ENCODE data around the gene HHIPL1.

GRCh38 chr14:99644390-99645527 is at the start of gene HHIPL1:
Gene HHIPL1 (plus strand): TSS chr14:99645129.
- PRO-cap, 7 experiments = peak in 6 of 7 experiments; most common plus-strand start chr14:99645270 (in 5); most common minus-strand start chr14:99645305 (in 4)
- RAMPAGE, long total RNA, 2 experiments = no peak in any of the 2 experiments

DNA sequence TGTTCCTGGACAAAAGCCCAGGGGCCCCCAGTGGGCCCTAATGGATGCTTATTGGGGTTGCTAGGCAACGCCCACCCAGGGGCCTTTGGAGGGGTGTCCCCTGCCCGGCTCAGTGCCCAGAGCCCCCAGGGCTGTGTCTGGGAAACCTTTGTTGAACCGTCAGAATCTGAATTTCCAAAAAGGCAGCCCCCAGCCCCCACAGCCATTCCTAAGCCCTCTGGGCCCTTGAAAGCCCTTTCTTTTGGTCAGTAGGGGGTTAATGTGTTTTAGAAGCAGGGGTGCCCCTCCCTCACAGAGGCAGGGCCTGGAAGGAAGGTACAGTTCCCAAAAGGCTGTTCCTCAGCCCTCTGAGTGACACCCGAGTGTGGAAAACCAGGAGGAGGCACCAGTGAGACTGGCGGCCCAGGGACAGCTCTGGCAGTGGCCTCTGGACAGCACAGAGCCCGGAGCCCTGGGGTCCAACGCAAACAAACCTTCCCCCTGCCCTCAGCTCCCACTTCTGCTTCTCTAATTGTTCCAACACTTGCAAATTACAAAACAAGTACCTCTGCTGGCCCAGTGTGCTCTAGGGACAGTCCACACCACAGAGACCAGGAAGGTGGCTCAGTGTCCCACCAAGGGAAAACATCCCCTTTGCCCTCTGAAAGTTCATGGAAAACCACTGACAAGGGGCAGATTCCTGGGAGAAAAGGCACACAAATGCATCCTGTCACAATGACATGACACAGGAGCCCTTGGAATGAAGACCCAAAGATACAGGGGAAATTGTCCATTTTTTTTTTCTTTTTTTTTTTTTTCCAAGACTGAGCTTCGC is 19.4 kb downstream of the HHIPL1 start:
- PRO-cap, 7 experiments = no peak in any of the 7 experiments
- RAMPAGE, long total RNA, 2 experiments = no peak in any of the 2 experiments

DNA sequence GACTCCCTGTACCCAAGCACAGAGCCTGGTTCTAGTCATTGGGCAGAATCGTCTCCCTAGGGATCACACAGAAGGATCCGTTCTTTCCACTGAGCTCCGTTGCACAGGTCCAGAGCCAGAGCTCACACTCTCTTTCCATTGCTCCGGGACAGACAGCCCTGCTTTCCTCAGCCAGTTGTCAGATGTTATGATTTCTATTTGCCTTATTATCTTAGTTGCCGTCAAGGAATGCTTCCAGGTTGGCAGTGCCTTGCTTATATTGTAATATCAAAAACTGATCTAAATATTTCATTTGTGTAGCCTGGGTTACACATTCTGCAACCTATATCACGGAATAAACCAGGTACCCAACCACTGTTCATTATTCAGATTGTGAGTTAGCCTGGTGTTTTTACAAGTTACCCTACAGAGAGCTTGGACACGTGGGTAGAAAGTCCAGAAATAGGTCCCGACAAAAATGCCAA is 17.8 kb upstream of the EVL start:
- PRO-cap, 7 experiments = no peak in any of the 7 experiments
- RAMPAGE, long total RNA, 2 experiments = no peak in any of the 2 experiments

- PRO-cap, 7 experiments = no peak in any of the 7 experiments
- RAMPAGE, long total RNA, 2 experiments = no peak in any of the 2 experiments
Measured at GRCh38 chr14:100065652-100066252, 530 bp downstream of the EVL start.

DNA sequence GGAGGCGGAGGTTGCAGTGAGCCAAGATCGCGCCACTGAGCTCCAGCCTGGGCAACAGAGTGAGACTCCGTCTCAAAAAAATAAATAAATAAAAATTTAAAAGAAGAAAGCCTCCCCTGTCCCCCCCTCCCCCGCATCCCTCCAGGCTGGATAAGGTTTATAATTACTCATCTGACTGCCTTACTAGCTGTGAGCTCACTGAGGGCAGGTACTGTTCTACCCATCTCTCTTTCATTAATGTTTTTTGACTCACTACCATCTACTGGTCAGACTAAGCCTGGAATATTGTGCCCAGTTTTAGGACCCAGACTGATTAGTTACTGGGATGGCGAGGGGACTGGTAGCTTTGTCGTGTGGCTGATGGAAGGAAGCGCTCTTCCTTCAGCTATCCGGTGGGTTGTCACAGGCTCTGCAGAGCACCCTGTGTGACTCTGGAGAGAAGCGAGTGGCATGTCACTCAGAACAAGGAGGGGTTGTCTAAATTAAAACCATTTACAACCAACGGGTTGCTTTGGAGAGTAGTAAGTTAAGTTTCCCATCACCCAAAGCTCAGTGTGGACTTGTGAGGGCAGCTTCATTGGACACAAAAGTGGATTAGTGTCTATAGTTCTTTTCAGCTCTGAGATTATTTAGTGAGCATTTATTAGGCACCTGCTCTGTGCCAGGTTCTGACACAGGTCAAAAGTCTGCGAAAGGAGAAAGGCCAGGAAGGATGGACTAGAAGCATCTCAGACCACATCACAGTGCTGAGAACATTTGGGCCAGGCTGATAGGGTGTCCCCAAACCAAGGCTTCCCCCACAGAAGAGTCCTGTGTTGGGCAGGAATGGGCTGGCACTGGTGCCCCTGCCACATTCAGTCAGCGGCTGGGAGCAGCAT is 17.1 kb downstream of the EVL start:
- PRO-cap, 7 experiments = no peak in any of the 7 experiments
- RAMPAGE, long total RNA, 2 experiments = no peak in any of the 2 experiments

DNA sequence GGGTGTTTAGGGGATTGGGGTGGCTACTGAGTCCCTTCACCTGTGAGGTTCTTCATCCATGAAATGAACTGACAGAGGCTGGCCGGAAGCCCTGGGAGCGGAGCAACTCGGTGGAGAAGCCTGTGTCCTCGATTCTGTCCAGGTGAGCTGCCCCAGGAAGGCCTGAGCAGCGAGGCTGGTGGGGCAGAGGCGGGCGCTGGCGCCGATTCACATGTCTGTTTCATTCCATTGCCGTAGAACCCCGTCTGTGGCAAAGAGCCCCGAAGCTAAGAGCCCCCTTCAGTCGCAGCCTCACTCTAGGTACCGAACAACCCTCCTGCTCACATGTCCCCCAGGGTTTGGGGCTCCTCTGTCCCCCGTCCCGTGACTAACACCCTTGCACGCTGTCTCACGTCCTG is 21.9 kb downstream of the DEGS2 start:
- PRO-cap, 7 experiments = no peak in any of the 7 experiments
- RAMPAGE, long total RNA, 2 experiments = no peak in any of the 2 experiments

GRCh38 chr14:100138251-100138994 is 21.0 kb downstream of the DEGS2 start:
- PRO-cap, 7 experiments = no peak in any of the 7 experiments
- RAMPAGE, long total RNA, 2 experiments = no peak in any of the 2 experiments

GRCh38 chr14:100140359-100141403 is 18.8 kb downstream of the DEGS2 start:
- PRO-cap, 7 experiments = peak in 2 of 7 experiments; most common plus-strand start chr14:100141035 (in 2)
- RAMPAGE, long total RNA, 2 experiments = no peak in any of the 2 experiments

DNA sequence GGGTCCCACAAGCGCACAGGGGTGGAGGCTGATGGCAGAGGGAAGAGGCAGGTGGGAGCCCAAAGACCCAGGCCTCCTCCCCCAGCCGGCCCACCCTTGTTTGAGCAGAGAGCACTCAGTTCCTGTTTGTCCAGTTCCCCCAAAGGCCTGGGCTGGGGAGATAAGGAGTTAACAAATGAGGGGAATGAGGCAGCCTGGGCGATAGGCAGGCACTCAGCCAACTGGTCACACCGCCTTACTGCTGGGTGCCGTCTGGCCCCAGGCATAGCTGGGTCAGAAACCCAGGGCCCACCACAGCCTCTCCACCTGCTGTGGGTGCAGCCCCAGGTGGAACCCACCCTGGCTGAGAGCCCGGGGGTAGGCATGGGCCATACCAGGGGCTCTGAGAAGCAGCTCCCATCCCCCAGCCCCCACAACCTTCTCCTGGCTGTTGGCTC is 16.8 kb downstream of the DEGS2 start:
- PRO-cap, 7 experiments = no peak in any of the 7 experiments
- RAMPAGE, long total RNA, 2 experiments = no peak in any of the 2 experiments

- PRO-cap, 7 experiments = no peak in any of the 7 experiments
- RAMPAGE, long total RNA, 2 experiments = no peak in any of the 2 experiments
Measured at GRCh38 chr14:100187414-100187991, 28.1 kb upstream of the DEGS2 start.

DNA sequence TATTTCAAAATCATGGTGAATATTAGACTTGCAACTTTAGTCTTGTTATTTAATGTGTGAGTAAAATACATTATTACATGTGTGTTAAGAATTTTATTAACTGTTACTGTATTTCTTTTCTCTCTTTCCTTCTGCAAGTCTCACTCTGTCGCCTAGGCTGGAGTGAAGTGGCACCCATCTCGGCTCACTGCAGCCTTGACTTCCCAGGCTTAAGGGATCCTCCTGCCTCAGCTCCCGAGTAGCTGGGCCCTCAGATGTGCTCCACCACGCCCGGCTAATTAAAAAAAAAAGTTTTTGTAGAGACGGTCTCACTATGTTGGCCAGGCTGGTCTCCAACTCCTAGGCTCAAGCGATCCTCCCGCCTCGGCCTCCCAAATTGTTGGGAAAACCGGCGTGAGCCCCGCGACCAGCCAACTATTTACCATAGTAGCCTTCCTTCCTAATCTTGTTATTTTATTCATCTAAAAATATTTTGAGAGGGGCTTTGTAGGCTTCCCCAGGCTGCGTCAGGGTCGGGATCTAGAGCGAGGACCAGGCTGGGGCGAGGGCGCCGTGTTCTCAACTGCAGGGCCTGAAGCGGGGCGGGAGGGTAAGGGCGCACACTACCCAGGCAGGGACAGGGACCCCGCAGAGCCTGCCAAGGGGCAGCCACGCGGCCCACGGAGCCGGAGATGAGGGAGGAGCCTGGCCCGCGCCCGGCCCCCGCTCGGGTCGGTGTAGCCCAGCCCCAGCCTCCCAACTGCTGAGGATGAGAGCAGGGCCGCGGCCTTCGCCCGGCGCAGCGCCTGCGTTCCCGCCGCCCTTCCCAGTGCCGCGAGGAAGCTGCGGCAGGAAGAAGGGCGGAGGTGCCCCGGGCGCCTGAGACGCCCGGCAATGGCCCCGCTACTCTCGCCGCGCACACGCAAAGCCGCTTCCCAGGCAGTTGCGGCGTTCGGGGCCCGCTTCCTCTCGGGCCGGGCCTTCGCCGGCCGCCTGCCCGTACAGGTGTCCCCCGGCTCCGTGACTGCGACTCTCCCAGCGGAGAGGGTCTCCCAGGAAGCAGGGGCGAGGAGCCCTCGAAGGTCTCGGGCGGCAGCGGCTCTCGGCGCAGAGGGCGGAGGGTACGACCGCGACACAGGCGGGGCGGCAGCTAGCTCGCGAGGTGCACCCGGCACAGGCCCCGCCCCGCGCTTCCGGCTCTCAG is 25.1 kb upstream of the YY1 start:
- PRO-cap, 7 experiments = peak in 7 of 7 experiments; most common plus-strand start position 738 of the sequence (in 5); most common minus-strand start position 810 of the sequence (in 6)
- RAMPAGE, long total RNA, 2 experiments = start-site peak on the minus strand in 1 of 2 experiments, centred at position 1,135 of the sequence, 8 reads per replicate

DNA sequence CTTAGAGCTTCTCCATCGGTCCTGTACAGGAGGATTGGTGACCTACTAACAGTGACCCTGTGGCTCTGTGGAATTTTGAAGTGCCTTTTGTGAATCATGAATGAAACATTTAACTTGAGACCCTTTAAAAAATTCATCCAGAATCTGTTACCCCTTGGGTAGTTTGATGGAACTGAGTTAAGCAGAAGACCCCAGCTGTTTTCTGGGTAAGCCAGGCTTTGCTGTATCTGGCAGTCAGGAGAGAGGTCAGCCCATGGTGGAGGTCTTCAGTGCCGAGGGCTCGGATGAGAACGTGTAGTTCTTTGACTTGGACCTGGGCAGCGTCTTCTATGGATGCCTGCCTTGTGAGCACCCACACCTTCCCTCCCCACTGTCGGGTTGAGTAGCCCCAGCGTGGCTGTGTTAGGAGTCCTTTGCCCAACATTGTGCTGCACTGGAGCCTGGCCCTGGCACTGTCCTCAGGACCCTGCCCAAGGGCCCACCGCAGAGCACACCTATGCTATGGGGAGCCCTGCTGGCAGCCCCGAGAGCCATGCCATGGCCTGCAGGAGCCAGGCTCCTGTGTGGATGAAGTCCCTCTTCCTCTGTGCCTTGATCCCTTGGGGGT is 26.8 kb downstream of the SLC25A29 start:
- PRO-cap, 7 experiments = no peak in any of the 7 experiments
- RAMPAGE, long total RNA, 2 experiments = no peak in any of the 2 experiments

GRCh38 chr14:100281642-100282379 is 24.4 kb downstream of the SLC25A29 start:
- PRO-cap, 7 experiments = no peak in any of the 7 experiments
- RAMPAGE, long total RNA, 2 experiments = no peak in any of the 2 experiments

DNA sequence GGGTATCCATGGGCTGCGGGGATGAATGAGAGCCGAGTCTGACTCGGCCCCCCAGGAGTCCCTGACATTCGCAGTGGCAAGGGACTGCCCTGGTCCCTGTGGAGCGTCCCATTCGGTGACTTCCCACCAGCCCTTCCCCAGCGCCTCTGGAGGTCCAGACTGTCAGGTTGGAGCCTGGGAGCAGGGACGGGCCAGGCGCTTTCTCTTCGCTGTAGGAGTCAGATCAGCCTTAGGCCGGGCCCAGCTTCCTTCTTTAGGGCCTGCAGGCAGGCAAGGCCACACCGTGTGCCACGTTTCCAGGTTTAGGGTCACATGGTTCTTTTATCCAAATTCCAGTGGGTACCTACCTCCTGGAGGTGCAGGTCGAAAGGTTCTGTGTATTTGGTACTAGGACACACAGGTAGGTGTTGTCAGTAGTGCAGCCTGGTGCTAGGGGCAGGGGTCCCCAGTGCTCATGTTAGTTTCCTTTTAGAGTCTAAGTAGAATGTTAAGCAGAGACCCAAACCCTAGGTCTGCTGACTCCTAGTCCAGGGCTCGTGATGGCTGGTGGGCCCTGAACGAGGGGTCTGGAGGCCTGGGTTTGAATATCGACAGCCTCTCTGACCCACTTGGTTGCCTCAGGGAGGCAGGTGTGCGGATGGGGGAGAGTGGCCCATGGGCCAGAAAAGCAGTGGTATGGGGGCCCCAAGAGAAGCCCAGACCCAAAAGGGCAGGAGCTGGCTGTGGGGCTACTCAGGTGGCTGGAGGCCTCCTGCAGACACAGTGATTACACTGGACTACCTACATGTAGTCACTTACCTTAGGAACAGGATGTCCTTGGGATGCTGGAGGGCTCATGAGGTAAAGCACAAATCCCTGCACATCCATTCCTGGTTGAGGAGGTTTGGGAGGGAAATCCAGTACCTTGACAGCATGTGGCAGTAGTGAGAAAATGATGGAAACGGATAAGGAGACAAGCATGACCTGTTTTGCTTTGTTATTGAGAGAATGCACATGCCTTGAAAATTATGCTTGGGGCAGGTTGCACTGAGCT is 1.4 kb upstream of the SLC25A29 start:
- PRO-cap, 7 experiments = peak in 6 of 7 experiments; most common plus-strand start position 157 of the sequence (in 1); most common minus-strand start position 148 of the sequence (in 6)
- RAMPAGE, long total RNA, 2 experiments = no peak in any of the 2 experiments

DNA sequence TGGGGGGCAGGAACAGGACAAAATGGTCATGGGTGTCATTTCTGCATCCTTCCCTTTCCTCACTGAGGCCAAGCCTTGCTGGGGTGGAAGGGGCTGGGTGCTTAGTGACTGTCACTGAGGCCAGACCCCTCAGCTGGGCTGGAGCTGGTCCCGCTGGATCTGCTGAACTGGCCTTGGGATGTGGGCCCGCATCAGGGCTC is 57.9 kb downstream of the BEGAIN start:
- PRO-cap, 7 experiments = no peak in any of the 7 experiments
- RAMPAGE, long total RNA, 2 experiments = no peak in any of the 2 experiments

GRCh38 chr14:100562841-100563137 is 24.4 kb downstream of the BEGAIN start:
- PRO-cap, 7 experiments = no peak in any of the 7 experiments
- RAMPAGE, long total RNA, 2 experiments = no peak in any of the 2 experiments

GRCh38 chr14:100645728-100646097 is 58.5 kb upstream of the BEGAIN start:
- PRO-cap, 7 experiments = no peak in any of the 7 experiments
- RAMPAGE, long total RNA, 2 experiments = no peak in any of the 2 experiments

GRCh38 chr14:100709770-100710257 is 16.9 kb upstream of the DLK1 start:
- PRO-cap, 7 experiments = peak in 7 of 7 experiments; most common plus-strand start chr14:100709903 (in 3); most common minus-strand start chr14:100709843 (in 7)
- RAMPAGE, long total RNA, 2 experiments = start-site peak on the minus strand in 1 of 2 experiments, at chr14:100709831-100709859 at its widest, 6 reads per replicate

- PRO-cap, 7 experiments = no peak in any of the 7 experiments
- RAMPAGE, long total RNA, 2 experiments = no peak in any of the 2 experiments
Measured at GRCh38 chr14:100790723-100791289, 64.1 kb downstream of the DLK1 start.

DNA sequence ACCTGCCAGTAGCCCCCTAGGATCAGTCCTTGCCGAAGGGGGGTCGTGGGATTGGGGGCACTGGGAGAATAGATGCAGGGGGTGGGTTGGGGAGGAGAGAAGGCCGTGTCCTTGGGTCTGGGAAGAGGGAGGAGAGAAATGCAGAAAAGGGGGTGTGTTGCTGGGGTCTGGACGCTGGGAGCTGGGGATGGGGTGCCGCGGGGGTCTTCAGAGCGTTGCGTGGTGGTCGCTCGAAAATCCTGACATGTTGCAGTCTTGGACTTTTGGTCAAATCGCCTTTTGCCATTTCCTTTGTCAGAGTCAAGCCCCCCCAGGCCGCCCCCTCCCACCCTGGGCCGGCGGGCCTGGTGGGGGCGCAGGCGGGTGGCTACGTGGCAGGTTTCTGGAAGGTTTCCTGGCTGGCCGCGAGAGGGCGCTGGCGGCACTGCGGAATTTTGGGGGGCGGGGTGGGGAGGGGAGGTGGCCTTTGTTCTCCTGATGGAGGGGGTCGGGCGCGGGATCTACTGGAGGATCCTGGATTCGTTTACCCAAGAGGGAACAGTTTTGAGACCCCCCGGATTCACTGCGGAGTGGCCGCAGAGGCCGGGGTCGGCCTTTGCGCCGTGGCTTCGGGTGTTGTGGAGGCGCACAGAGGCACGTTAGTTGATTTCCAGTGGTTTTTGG is 76.5 kb downstream of the RTL1 start:
- PRO-cap, 7 experiments = peak in 6 of 7 experiments; most common plus-strand start position 469 of the sequence (in 6); most common minus-strand start position 384 of the sequence (in 6)
- RAMPAGE, long total RNA, 2 experiments = no peak in any of the 2 experiments

Measured in ovary (tissue), 7 donors.